A673 (cell line): ENCODE measurements around the genes HECTD3, ZSWIM5 and IPP.

- PRO-cap, result no peak
These were observed 29.8 kb downstream of the TMEM53 start for GRCh38 chr1:44644573-44644876.

GRCh38 chr1:44673732-44673978 lies 626 bp downstream of the TMEM53 start:
- PRO-cap, result no peak

- PRO-cap, result no peak
These were observed 2.2 kb downstream of the ARMH1 start for GRCh38 chr1:44676365-44677474.

- PRO-cap, result no peak
These were observed 22.2 kb downstream of the ARMH1 start for GRCh38 chr1:44696696-44697147.

DNA sequence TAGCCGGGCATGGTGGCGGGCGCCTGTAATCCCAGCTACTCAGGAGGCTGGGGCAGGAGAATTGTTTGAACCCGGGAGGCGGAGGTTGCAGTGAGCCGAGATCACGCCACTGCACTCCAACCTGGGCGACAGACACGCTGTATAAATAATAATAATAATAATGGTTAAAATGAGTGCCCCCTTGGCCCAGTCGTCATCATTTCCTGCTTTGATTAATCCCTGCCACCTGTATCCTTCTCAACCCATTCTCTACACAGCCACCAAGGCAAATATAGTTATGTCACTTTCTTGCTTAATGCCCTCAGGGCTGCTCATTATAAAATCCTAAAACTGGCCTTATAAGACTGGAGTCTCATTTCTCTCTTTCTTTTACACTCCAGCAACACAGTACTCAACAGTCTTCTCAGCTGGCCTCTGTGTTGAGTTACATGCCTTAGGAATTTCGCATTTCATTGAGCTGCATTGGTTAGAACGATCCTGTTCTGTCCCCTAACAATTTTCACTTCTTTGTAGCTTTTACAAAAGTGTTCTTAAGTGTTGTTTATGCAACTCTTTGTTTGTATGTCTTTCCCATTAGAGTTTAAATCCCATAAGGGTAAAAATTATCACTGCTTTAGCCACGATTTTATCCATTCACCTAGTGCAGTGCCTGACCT lies 10.7 kb downstream of the HECTD3 start:
- PRO-cap, result unidirectional peak, plus-strand start at position 367 of the sequence

GRCh38 chr1:45011115-45011800 lies at the start of gene HECTD3:
Gene HECTD3 (minus strand): TSS chr1:45011324.
- PRO-cap, result bidirectional peak, plus-strand start at chr1:45011440, minus-strand start at chr1:45011355

DNA sequence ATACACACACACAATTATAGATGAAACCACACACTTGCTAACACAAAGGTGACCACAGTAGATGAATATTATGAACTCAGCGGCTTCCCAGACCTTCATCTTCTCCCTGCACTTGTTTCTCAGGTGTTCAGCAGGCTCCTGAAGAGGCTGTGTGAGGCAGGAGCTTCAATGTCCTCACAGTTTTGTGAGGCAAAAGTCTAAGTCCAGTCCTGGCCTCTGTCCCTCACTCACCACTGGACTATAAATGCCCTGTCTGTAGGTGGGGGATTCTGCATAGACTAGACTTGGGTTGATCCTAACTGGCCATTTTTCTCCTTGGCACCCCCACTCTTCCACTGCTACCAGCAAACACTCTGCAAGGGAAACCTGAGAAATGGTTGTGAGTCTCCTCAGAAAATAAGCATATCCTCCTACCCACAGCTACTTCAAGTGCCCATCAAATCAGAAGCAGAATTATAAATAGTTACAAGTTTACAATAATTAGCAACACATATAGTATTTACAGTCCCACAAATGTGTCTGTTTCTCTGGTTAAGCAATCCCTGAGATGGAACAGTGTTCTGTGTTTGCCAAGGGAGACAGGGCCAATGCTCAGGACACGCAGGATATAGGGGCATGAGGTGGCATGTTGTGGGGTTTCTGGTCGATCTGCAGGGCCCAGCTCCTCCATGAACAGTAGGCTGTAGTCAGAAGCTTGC lies 5.7 kb downstream of the UROD start:
- PRO-cap, result no peak

DNA sequence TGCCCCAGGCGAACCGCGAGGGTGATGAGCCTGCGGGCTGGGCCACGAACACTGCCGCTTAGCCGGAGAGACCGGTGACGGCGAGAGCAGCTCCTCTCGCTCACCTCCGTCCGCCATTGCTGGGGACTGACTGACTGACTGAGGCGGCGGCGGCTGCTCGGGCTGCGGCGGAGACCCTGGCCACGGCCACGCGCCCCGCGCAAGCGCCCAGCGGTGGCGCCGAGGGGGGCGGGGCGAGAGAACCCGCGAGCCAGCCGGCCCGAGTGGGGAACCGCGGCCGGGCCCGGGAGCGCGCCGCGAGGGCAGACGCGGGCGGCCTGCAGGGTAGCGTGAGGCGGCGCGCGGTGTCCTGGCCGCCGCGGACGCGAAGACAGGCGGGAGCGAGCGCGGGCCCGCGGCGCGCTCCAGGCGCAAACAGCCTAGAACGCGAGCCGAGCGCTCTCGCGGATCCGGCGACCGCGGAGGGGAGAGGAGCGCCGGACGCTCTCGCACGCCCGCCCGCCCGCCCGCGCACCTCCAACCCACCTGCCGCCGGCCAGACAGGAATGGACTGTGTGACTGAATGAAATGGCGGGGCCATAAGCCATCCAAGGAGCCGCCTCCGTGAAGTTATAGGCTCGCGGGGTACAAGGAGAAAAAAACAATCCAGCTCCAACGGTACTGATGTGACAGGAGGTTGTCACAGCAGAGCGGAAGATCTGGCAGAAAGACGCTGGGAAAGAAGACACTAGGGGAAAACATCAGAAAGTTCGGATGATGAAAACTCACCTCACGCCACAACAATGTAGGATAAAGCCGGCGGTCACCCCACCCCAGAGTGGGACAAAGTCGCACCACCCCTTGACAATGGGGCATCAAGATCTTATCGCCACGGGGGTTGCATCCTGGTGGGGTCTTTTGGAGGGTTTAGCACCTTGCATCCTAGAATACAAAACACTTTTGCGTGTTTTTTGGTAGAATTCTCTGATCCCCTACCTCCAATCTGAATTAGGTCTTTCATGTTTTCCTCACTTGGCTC lies at the start of gene ZSWIM5:
Gene ZSWIM5 (minus strand): TSS at position 372 of the 1,018 bp plus-strand sequence.
- PRO-cap, result bidirectional peak, plus-strand start at position 122 of the sequence, minus-strand start at position 132 of the sequence; bidirectional peak, plus-strand start at position 444 of the sequence, minus-strand start at position 374 of the sequence

- PRO-cap, result bidirectional peak, plus-strand start at chr1:45303893, minus-strand start at chr1:45303569; bidirectional peak, plus-strand start at chr1:45304200, minus-strand start at chr1:45304044
These were observed 22.9 kb upstream of the HPDL start for GRCh38 chr1:45303375-45304540.

- PRO-cap, result no peak
These were observed 14.4 kb downstream of the CCDC17 start for GRCh38 chr1:45609052-45610337.

- PRO-cap, result no peak
These were observed 7.3 kb downstream of the CCDC17 start for GRCh38 chr1:45616459-45617102.

GRCh38 chr1:45633406-45634461 lies 9.9 kb upstream of the CCDC17 start:
- PRO-cap, result no peak

DNA sequence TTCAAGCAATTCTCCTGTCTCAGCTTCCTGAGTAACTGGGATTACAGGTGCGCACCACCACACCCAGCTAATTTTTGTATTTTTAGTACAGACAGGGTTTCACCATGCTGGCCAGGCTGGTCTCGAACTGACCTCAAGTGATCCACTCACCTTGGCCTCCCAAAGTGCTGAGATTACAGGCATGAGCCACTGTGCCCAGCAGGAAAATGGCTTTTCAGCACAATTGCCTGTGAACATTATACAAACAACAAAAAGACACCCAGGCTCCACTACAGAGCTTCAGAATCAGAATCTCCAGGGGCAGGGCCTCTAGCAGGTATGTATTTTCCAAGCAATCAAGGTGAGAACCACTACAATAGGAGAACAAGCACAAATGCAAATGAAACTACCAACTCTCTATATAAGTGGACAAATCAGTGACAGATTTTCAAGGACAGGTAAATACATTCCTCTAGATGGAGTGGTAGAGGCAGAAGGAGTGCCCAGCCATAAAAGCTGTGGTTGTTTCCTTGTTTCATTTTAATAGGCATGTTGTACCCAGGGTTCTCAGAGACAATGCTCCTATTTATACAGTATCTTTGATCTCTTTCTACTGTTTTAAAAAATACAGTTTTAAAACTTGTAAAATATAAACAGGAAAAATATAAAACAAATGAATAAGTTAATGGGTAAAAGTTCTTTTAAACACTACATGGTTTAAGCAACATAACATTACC lies 20.1 kb upstream of the CCDC17 start:
- PRO-cap, result no peak

- PRO-cap, result no peak
These were observed 27.9 kb upstream of the CCDC17 start for GRCh38 chr1:45651726-45652161.

GRCh38 chr1:45686819-45687891 lies 822 bp upstream of the GPBP1L1 start:
- PRO-cap, result bidirectional peak, plus-strand start at chr1:45687357, minus-strand start at chr1:45687070

DNA sequence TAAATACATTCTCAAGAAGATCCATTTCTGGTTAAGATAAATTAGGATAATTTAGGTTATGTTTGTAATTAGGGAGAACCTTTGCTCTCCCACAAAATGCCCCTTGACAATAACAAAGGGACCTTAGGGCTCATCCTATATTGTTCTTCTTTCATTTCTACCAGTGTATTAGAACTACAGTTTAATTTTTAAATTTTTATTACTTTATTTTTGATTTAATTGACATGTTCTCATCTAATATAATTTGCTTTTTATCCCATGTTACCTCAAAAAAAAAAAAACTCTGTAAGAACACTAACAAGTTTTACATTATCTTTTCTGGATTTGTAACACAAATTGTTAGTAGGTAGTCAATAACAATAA lies 14.0 kb downstream of the TMEM69 start:
- PRO-cap, result no peak

- PRO-cap, result unidirectional peak, plus-strand start at chr1:45750174; bidirectional peak, plus-strand start at chr1:45750856, minus-strand start at chr1:45750620; bidirectional peak, plus-strand start at chr1:45751067, minus-strand start at chr1:45751076
These were observed at the start of gene IPP for GRCh38 chr1:45750008-45751157. Gene IPP (minus strand): TSS chr1:45750653.

DNA sequence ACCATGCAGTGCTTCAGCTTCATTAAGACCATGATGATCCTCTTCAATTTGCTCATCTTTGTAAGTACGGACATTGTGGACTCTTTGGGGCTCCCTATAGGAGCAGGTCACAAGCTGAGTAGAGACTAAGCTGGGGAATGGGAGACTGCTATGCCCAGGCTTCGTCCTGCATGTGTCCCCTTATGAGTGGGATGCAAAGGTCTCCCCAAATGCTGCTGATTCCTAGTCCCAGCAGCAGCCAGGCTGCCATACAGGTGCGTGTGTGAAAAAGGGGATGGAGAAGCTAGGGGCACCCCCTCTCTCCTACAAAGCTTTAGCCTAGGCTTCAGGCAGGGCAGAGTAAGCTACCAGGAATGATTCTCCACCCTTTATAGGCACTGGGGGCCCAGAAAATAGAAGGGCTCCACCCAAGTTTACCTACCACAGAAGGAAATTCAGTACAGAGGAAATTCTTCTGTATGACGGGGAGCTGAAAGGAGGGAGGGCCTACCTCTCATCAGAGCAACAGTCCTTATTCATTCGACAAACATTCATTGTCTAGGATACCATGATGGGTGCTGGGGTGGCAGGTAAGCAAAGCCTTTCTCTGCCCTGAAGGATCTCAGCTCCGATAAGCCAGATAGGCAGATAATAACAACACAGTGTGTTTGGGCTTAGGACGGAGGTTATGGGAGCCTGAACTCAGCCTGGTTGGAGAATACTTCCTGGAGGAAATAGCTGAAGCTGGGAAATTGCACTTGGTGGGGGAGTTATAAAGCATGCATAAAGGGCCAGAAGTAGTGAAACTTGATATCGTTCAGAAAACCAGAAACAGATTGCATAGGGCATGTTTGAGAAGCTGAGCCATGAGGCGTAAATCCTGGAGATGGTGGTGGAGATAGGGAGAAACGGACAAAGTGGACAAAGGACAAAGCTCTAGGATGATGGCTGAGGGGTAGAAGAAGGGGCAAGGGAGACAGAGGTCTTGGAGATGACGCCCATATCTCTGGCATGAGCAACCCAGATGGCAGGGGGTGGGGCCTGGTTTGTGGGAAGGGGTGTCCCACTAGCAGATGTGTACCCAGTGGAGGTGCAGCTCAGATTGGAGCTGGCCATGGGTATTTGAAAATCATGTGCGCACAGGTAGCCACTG lies 5.2 kb upstream of the P3R3URF start:
- PRO-cap, result no peak

- PRO-cap, result no peak
These were observed 10.8 kb downstream of the POMGNT1 start for GRCh38 chr1:46187278-46188004.

GRCh38 chr1:46195599-46196171 lies 2.5 kb downstream of the POMGNT1 start:
- PRO-cap, result no peak